HepG2 (cell line): Measurements from ENCODE around the gene SPDYE21.

- RRBS, 2 experiments: no CpG with 5 or more reads among the region's 7 CpGs
CAGE:
- cytosol, long polyA minus RNA: no peak
- cytosol, long polyA plus RNA: no peak
- long polyA plus RNA: no peak
- nucleus, long polyA minus RNA: no peak
- nucleus, long polyA plus RNA: no peak
Measured at GRCh38 chr7:66036721-66037212, 38.9 kb upstream of the ASL start.

DNA sequence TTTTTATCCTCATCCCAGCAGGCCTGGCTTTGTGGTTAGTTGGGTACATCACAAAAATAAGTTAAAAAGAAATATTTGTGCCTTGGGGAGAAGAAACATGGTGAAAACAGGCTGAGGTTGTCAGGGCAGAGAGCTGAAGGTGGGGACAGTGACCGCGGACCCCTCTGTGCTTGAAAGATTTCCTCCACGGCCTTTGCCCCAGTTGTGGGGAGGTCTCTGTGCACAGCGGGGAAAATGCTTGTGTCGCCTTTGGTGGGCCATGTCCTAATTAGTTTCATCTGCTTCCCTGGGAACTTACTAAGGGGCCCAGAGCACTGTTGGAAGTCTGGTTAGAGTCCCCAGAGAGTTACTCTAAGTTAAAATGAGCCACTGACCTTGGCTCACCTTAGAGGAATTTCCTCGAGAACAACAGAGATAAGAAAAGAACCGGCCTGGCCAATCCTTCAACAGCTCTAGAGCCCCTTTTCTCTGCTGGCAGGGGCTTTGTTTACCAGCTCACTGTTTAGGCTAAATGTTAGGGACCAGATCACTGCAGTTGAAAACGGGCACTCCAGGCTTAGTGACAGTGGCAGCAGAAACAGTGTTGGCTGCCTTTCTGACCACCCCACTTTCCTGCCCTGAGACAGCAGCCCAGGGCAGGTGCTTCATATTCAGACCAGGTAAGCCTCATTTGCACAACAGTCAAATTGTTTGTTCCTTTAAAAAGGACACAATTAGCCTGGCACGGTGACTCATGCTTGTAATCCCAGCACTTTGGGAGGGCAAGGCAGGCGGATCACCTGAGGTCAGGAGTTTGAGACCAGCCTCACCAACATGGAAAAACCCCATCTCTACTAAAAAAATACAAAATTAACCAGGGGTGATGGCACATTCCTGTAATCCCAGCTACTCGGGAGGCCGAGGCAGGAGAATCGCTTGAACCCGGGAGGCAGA, 38.1 kb downstream of the CRCP start:
- RRBS, 2 experiments: no CpG with 5 or more reads among the region's 14 CpGs
CAGE:
- cytosol, long polyA minus RNA: no peak
- cytosol, long polyA plus RNA: no peak
- long polyA plus RNA: no peak
- nucleus, long polyA minus RNA: no peak
- nucleus, long polyA plus RNA: no peak

- RRBS, 2 experiments: no CpG with 5 or more reads among the region's 4 CpGs
CAGE:
- cytosol, long polyA minus RNA: no peak
- cytosol, long polyA plus RNA: no peak
- long polyA plus RNA: no peak
- nucleus, long polyA minus RNA: no peak
- nucleus, long polyA plus RNA: no peak
Measured at GRCh38 chr7:66238255-66238774, 33.2 kb downstream of the TPST1 start.

DNA sequence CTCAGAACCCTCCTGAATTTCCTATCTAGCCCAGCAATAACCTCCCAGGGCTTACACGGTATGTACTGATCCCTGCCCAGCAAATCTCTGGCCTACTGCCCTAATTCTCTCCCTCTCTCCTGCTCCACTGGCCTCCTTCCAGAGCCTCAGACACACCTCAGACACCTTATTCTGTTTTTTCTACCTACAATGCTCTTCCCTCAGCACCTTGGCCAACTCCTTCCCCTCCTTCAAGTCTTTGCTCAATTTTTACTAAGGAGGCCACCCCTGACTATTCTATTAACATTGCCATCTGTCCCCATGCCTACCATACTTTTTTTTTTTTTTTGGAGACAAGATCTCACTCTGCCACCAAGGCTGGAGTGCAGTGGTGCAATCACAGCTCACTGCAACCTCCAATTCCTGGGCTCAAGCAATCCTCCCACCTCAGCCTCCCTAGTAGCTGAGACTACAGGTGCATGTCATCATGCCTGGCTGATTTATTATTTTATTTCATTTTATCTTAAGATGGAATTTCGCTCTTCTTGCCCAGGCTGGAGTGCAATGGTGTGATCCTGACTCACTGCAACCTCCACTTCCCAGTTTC, 180.6 kb downstream of the TPST1 start:
- RRBS, 2 experiments: no CpG with 5 or more reads among the region's 2 CpGs
CAGE:
- cytosol, long polyA minus RNA: no peak
- cytosol, long polyA plus RNA: no peak
- long polyA plus RNA: no peak
- nucleus, long polyA minus RNA: no peak
- nucleus, long polyA plus RNA: no peak

DNA sequence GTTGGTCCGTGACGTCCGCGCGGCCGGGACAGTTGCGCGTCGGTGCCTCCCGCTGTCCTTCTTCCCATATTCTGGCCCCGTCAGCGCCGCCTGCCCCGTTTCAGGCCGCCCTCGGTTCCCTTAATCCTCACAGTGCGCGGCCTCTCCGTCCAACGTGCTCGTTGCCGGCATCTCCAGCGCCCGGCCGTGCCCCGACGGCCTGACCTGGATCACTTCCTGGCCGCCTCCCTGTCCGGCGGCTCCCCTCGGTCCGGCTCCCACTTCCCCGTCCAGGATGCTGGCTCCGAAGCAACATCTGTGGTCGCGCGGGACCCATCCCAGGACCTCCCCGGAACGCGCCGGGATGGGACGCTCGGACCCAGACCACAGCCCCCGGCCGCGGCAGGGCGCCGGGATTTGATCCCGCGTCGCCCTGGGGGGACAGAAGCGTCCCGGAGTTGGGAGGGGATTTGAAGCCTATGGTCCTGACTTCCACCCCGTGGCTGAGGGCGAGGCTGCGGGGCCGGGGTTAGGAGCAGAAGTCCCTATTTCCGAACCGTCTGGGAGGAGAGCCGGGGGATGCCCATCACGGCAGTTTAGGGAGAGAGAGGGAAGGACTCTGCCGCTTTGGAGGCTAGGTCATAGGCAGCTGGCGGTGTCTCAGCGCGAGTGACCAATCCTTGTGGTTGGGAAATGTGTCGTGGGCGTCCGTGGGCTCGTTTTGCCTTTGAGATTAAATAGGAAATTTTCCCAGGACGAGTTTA, 53.8 kb downstream of the KCTD7 start:
- RRBS, 2 experiments: 1 to 2% methylated on average over 12 of the region's 70 CpGs
CAGE:
- cytosol, long polyA minus RNA: no peak
- cytosol, long polyA plus RNA: no peak
- long polyA plus RNA: no peak
- nucleus, long polyA minus RNA: no peak
- nucleus, long polyA plus RNA: no peak

GRCh38 chr7:66771678-66772174, 31.2 kb downstream of the RABGEF1 start:
- RRBS, 2 experiments: no CpG with 5 or more reads among the region's 9 CpGs
CAGE:
- cytosol, long polyA minus RNA: no peak
- cytosol, long polyA plus RNA: no peak
- long polyA plus RNA: no peak
- nucleus, long polyA minus RNA: no peak
- nucleus, long polyA plus RNA: no peak

DNA sequence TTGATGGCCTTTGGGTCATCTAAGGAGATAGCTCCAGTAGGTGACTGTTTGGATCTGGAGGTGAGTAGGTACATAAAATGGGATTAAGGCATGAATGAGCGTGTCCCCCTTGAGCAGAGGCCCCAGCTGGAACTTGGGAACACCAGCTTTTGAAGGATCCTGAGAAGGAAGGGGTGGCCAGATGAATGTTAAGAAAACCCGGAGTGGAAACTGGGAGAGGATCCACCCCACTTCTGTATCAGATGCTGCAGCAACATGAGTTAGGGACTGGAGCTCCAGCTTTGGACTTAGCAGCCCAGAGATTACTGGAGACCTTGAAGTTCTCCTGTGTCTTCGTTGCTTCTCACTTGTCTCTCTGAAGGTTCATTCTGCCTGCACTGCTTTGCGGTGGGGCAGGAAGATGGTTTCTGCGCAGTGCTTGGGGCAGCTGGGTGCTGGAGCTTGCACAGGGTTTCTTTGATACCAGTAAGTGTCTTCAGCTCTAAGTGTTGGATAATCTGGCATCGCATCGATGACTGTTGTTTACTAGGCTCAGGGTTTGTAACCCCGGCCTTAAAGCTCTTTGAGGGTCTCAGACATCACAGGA, 9.3 kb downstream of the TMEM248 start:
- RRBS, 2 experiments: no CpG with 5 or more reads among the region's 8 CpGs
CAGE:
- cytosol, long polyA minus RNA: no peak
- cytosol, long polyA plus RNA: no peak
- long polyA plus RNA: no peak
- nucleus, long polyA minus RNA: no peak
- nucleus, long polyA plus RNA: no peak

- RRBS, 2 experiments: no CpG with 5 or more reads among the region's 2 CpGs
CAGE:
- cytosol, long polyA minus RNA: no peak
- cytosol, long polyA plus RNA: no peak
- long polyA plus RNA: no peak
- nucleus, long polyA minus RNA: no peak
- nucleus, long polyA plus RNA: no peak
Measured at GRCh38 chr7:66988927-66989258, 6.5 kb downstream of the SBDS start.

GRCh38 chr7:66993830-66994029, 1.7 kb downstream of the SBDS start:
CAGE:
- cytosol, long polyA minus RNA: no peak
- cytosol, long polyA plus RNA: no peak
- long polyA plus RNA: no peak
- nucleus, long polyA minus RNA: no peak
- nucleus, long polyA plus RNA: no peak

DNA sequence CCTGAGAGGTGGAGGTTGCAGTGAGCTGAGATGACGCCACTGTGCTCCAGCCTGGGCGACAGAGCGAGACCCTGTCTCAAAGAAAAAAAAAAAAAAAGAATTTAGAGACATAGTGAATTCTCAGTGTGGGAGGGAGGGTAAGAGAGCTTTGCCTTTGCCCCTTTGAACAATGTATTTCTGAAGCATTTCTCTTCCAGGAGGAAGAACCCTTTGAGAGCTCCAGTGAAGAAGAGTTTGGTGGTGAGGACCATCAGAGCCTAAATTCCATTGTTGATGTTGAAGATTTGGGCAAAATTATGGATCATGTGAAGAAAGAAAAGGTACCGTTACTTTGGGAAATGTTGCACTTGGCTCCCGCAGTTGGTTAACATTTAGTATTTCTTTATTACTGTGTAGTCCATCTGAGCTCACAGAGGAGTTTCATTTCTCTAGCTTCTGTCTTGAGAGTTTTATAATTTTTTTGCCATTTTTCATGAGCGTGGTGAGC, 28.1 kb downstream of the TYW1 start:
- RRBS, 2 experiments: no CpG with 5 or more reads among the region's 6 CpGs
CAGE:
- cytosol, long polyA minus RNA: no peak
- cytosol, long polyA plus RNA: no peak
- long polyA plus RNA: no peak
- nucleus, long polyA minus RNA: no peak
- nucleus, long polyA plus RNA: no peak

DNA sequence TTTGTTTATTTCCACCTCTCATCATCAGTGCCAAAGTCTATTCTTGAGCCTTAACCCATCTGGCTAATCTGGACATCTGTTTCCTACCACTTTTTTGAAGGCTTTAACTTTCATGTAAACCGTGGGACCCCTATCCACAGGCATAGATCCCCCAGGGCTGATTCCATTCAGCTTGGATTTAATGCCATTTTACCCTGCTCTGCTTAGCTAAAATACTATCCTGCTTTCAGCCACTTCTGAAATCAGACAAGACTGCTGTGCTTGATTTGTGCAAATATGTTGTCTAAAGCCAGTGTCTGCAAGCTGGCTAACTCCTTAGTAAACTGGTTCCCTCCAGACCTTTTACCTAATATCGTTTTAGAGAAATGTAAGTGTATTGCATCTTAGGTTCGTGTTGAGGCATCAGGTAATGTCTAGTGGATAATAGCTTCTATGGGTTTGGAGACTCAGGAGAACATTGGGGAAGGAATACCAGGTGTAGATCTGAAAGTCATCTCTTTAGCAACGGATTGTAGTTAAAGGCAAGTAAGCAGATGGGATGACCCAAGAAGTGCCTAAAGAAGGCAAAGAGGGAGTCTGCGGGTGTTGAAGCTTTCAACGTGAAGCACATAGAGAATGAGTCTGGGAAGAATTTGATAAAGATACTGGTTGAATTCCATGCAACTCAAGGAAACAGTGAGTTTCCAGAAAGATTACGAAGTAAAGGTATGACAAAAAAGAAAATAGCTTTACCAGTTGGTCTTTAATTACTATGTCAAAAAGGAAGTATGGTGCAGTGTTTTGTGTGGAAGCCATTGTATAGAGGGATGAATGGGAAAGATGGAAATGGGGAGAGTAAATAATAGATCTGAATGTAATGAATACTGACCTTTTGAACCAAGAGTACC, 126.7 kb downstream of the TYW1 start:
- RRBS, 2 experiments: no CpG with 5 or more reads among the region's 7 CpGs
CAGE:
- cytosol, long polyA minus RNA: no peak
- cytosol, long polyA plus RNA: no peak
- long polyA plus RNA: no peak
- nucleus, long polyA minus RNA: no peak
- nucleus, long polyA plus RNA: no peak

GRCh38 chr7:67226302-67226909, 50.3 kb upstream of the SPDYE21 start:
- RRBS, 2 experiments: no CpG with 5 or more reads among the region's 6 CpGs
CAGE:
- cytosol, long polyA minus RNA: no peak
- cytosol, long polyA plus RNA: no peak
- long polyA plus RNA: no peak
- nucleus, long polyA minus RNA: no peak
- nucleus, long polyA plus RNA: no peak

- RRBS, 2 experiments: no CpG with 5 or more reads among the region's 16 CpGs
CAGE:
- cytosol, long polyA minus RNA: no peak
- cytosol, long polyA plus RNA: no peak
- long polyA plus RNA: no peak
- nucleus, long polyA minus RNA: no peak
- nucleus, long polyA plus RNA: no peak
Measured at GRCh38 chr7:67276523-67277112, at the start of gene SPDYE21. SPDYE21 (plus strand) TSS chr7:67276941.

DNA sequence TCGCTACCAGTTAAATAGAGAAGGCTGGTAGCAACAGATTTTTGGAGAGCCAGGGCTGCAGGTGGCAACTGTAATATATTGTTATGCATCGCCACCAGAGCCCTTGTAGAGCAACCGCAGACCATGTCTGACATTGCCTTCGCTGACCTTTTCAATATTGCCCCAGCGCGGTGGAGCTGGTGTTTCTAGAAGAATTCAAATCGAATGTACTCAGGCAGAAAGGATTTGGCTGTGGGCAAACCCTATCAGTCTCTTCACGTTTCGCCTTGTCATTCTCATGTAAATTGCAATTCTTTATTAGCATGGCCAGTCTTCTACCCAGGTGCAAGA, 490.2 kb upstream of the AUTS2 start:
- RRBS, 2 experiments: no CpG with 5 or more reads among the region's 9 CpGs
CAGE:
- cytosol, long polyA minus RNA: no peak
- cytosol, long polyA plus RNA: no peak
- long polyA plus RNA: no peak
- nucleus, long polyA minus RNA: no peak
- nucleus, long polyA plus RNA: no peak

DNA sequence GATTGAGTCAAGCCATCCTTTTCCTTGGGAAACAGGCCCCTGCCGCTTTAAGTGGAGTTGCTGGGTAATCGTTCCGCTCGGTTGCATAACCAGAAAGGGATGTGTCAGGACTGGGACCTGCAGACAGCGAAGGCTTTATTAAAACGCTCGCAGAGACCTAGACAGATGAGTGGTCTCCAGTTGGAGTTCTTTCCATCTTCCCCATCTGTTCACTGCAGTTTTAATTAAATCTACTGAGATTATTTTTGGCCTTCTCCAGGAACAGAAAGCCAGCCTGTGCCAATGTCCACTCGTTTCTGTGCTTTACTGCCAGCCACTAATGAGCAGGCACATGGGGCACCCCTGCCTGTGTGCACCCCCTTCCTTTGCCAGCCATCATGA, 557.0 kb upstream of the GALNT17 start:
- RRBS, 2 experiments: no CpG with 5 or more reads among the region's 8 CpGs
CAGE:
- cytosol, long polyA minus RNA: no peak
- cytosol, long polyA plus RNA: no peak
- long polyA plus RNA: no peak
- nucleus, long polyA minus RNA: no peak
- nucleus, long polyA plus RNA: no peak

DNA sequence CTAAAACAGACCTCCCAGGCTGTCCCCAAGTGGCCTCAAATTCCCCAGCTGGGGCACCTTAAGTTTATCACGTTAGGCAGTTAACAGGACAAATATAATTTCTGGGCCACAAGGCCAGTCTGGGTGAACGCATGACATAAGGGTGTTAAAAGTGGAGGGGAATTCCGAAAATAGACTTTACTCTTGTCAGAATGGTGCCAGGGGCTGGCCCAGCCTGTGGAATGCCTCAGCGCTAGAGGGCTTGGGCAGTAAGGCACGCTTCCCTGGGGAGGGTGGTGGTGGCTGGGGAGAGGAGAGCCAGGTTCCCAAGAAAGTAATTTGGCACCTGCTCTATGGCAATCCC, 463.4 kb upstream of the GALNT17 start:
- RRBS, 2 experiments: no CpG with 5 or more reads among the region's 5 CpGs
CAGE:
- cytosol, long polyA minus RNA: no peak
- cytosol, long polyA plus RNA: no peak
- long polyA plus RNA: no peak
- nucleus, long polyA minus RNA: no peak
- nucleus, long polyA plus RNA: no peak

DNA sequence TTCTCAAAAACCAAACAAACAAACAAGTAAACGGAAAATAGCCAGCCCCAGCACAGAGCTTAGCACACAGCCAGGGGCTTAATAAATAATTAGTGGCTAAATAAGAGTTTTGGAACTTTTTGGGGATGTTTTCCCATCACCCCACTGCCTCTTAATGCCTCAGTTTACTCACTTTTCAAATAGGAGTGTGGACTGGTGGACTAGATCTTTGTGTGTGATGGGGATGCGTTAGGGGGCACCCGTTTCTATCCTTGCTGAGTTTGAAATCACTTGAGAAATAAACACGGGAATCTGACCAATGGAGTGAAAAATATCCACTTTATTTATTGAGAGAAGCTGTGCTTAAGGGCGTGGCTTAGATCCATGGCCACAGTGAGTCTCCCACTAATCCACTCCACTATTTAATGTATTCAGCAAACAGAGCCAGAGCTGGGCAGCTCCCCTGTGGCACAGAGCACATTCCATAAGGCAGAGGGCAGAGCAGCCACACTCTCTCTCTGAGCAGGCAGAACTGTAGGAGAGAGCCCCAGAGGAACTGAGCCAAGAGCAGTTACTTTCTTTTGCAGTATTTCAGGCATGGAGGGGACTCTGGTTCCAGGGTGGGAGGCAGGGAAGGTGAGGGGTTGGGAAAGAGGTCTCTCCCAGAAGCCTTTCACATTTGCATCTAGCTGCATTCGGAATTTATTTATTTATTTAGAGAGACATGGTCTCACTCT, 105.9 kb downstream of the GALNT17 start:
- RRBS, 2 experiments: no CpG with 5 or more reads among the region's 6 CpGs
CAGE:
- cytosol, long polyA minus RNA: no peak
- cytosol, long polyA plus RNA: no peak
- long polyA plus RNA: no peak
- nucleus, long polyA minus RNA: no peak
- nucleus, long polyA plus RNA: no peak

DNA sequence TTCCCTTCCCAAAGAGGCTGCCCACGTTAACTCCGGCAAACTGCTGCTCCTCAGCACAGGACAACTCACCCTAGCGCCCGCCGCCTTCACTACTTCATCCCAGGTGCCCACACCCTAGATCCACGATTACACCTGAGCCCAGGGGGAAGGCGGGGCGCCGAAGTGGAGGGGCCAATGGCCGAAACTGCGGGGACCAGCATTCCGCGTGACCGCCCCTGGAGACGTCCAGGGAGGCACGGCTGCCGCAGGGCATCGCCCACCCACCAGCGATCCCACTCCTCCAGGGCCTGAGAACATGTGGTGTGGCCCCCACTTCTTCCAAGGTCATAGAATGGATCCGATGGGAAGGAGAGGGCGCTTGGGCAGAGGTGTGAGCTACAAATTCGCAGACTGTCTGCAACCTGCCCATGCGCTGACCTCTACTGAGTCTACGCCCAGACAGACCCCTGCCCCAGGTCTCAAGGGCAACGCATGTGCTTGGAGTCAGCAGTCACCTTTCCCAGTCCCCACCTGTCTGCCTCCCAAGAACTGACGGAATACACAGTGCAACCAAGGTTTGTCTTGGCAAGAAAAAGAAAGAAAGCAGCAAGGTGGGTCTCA, 74.5 kb downstream of the CALN1 start:
- RRBS, 2 experiments: no CpG with 5 or more reads among the region's 26 CpGs
CAGE:
- cytosol, long polyA minus RNA: no peak
- cytosol, long polyA plus RNA: no peak
- long polyA plus RNA: no peak
- nucleus, long polyA minus RNA: no peak
- nucleus, long polyA plus RNA: no peak

DNA sequence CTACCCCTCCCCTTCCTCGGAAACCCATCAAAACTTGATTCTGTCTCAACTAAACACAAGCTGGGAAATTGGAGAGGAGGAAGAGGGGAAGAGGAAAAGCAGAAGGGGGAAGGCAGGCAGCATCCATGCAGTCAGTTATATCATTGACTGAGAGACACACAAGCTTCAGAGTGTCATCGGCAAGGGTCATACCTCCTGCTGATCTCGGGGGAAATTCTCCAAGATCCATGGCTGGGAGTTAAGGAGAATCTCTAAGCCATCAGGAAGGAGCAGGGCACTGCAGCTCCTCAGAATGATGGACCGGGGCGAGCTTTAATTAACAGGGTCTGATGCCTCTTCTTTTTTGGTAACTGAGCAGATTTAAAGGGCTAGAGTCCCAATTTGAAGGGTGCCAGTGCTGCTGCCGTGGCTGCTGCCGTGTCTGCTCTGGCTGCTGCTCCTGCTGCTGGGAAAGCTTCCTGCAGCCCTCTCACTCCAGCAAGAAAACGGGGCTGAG, 34.8 kb upstream of the CALN1 start:
- RRBS, 2 experiments: no CpG with 5 or more reads among the region's 8 CpGs
CAGE:
- cytosol, long polyA minus RNA: no peak
- cytosol, long polyA plus RNA: no peak
- long polyA plus RNA: no peak
- nucleus, long polyA minus RNA: no peak
- nucleus, long polyA plus RNA: no peak

DNA sequence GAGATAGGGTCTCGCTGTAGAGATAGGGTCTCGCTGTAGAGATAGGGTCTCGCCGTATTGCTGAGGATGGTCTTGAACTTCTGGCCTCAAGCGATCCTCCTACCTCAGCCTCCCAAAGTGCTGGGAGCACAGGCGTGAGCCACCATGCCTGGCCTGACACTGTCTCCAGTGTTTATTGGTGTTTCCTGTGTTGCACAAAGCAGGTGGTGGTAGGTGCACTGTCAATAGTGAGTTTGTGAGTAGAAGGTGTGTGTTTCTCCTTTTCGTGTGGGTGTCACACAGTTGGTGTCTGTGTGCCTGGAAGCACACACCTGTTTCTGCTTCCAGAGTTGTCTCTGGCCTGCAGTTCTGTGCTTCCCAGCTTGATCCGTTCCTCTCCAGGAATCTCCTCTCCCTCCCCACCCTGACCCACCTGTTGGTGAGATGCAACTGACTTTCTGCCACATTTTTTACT, 10.3 kb upstream of the POM121 start:
- RRBS, 2 experiments: no CpG with 5 or more reads among the region's 8 CpGs
CAGE:
- cytosol, long polyA minus RNA: no peak
- cytosol, long polyA plus RNA: no peak
- long polyA plus RNA: no peak
- nucleus, long polyA minus RNA: no peak
- nucleus, long polyA plus RNA: no peak